Prostate gland (tissue), 2 donors: ENCODE measurements around the gene PUM2.

GRCh38 chr2:18311699-18311898, 248.9 kb downstream of the RDH14 start:
- PRO-cap: no peak
- RAMPAGE, long total RNA, 2 experiments: no peak in any of the 2 experiments

DNA sequence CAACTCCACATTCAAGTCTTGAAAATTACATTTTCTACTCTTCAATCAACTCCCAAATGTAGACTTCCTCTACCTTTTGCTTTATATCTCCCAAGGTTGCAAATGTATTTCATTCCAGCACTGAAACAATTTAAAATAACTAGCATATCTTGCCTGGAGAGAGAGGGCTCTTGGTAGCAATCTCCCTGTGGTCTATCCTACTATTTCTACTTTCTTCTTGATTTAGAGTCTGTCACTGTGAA, 58.6 kb upstream of the NT5C1B start:
- PRO-cap: no peak
- RAMPAGE, long total RNA, 2 experiments: no peak in any of the 2 experiments

DNA sequence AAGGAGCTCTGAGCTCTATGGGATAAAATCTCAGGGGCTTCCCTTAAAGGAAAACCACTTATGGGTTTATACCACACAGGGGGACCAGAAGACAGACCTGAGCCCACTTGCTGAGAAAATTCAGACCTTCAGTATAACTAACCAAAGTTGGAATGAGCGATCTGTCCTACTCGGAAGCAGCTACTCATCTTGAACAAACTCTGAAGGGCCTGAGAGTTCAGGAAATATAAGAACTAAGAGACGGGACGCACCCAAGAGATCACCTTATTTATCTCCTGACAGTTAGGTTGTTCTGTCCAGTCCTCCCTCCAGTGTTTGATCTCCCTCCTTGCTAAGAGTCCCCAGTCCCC, 239.1 kb upstream of the OSR1 start:
- PRO-cap: no peak
- RAMPAGE, long total RNA, 2 experiments: no peak in any of the 2 experiments

DNA sequence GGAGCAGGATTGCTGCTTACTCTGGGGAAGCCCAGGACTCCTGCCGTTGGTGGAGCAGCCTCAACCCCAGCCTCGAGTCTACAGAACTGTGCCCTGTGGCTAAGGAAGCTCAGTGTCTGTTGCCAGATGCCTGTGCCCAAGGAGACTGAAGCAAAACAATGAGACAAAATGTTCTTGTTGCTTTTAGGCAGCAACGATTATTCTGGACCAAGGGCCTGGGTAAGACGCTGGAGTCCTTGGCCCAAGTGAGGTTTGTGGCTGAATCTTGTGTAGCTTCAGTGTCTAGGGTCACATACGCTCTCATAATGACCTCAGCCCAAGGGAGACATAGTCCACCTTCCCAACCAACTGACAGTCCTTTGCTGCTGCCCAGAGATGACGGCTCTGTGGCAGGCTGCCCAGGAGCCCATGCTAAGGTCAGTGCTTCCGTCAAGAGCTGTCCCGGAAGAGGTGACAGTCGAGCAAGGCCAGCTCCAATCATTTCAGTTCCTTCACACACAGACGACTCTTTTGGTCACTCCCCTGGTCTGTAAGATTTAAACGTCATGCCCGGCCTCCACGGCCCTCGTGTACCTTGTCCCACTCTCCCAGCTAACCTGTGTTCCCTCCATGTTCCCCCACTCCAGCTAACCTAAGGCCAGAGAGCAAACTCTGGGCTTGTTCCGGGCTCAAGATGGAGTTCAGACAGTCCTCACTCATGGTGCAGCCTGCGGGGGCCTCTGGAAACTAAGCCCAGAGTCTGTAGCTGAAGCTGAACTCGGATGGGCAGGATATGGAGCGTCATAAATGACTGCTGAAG, 223.7 kb downstream of the TTC32 start:
- PRO-cap: no peak
- RAMPAGE, long total RNA, 2 experiments: no peak in any of the 2 experiments

- PRO-cap: no peak
- RAMPAGE, long total RNA, 2 experiments: no peak in any of the 2 experiments
Observed at GRCh38 chr2:19988976-19989982, 626 bp downstream of the WDR35 start.

- PRO-cap: no peak
- RAMPAGE, long total RNA, 2 experiments: no peak in any of the 2 experiments
Observed at GRCh38 chr2:20109032-20109569, 57.7 kb upstream of the LAPTM4A start.

DNA sequence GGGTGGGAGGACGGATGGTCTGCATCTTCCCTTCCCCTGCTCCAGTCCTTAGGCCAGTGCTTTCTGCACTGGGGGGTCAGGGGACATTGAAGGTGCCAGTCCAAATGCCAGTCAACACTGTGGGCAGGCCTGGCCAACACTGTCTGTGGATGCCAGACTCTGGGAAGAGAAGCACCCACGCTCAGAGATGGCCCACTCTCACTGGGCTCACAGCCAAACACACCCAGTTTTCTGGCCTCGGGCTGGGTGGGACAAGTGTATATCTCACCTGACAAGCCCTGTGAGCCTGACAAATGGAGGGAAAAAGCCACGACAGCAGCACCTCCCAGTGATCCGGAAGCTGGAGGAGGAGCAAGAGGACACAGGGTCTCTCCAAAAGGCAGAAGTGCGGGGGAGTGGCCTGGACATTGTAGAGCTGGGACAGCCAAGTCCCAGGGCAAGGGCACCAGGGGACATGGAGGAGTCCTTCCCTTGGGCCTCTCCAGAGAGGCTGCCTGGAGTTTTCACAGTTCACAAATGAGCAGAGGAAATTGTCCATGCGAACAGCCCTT, 79.3 kb downstream of the SDC1 start:
- PRO-cap: no peak
- RAMPAGE, long total RNA, 2 experiments: no peak in any of the 2 experiments

GRCh38 chr2:20197893-20198489, 26.9 kb downstream of the SDC1 start:
- PRO-cap: unidirectional peak, plus-strand start at chr2:20198361
- RAMPAGE, long total RNA, 2 experiments: no peak in any of the 2 experiments

DNA sequence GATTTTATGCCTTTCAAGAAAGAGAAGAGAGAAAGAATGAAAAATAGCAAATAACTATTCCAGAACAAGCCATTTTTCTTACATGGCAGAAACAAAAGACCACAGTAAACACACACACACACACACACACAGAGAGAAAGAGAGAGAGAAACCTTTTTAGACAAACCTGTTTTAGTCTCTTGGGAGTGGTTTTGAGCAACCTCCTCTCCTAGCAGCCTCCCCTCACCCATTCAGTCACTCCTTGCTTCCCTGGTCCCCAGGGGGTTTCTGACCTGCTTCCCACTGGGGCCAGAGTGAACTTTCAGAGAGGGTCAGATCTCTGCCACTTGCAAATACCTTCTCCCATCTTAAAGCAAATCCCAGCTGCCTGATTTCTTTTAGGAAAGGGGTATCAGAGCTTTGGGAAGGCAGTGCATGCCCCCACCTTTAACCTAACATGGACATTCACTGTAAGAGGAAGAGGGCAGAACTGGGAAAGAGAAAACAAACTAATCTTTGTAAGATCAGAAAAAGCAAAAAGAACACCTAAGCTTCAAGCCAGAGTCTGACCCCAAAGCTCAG, 2.9 kb downstream of the SDC1 start:
- PRO-cap: unidirectional peak, plus-strand start at position 174 of the sequence
- RAMPAGE, long total RNA, 2 experiments: no peak in any of the 2 experiments

- PRO-cap: no peak
- RAMPAGE, long total RNA, 2 experiments: no peak in any of the 2 experiments
Observed at GRCh38 chr2:20312117-20312459, 38.6 kb downstream of the PUM2 start.

GRCh38 chr2:20330566-20331284, 19.9 kb downstream of the PUM2 start:
- PRO-cap: no peak
- RAMPAGE, long total RNA, 2 experiments: no peak in any of the 2 experiments

- PRO-cap: bidirectional peak, plus-strand start at chr2:20351073, minus-strand start at chr2:20350849
- RAMPAGE, long total RNA, 2 experiments: start-site peak on the minus strand in 2 of 2 experiments, at chr2:20350634-20351003 at its widest, 20 to 48 reads per replicate
Observed at GRCh38 chr2:20350480-20351220, at the start of gene PUM2. TSS of gene PUM2 (minus strand) at chr2:20350844.

- PRO-cap: bidirectional peak, plus-strand start at chr2:20356325, minus-strand start at chr2:20356224
- RAMPAGE, long total RNA, 2 experiments: no peak in any of the 2 experiments
Observed at GRCh38 chr2:20355991-20356437, 5.4 kb upstream of the PUM2 start.

GRCh38 chr2:20428289-20428743, 18.6 kb upstream of the RHOB start:
- PRO-cap: no peak
- RAMPAGE, long total RNA, 2 experiments: no peak in any of the 2 experiments

DNA sequence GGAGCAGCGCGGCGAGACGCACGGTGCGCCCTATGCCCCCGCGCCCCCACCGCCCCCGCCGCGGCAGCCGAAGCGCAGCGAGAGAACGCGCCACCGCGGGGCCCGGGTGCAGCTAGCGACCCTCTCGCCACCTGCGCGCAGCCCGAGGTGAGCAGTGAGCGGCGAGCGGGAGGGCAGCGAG, 259 bp downstream of the RHOB start:
- PRO-cap: no peak
- RAMPAGE, long total RNA, 2 experiments: no peak in any of the 2 experiments

- PRO-cap: no peak
- RAMPAGE, long total RNA, 2 experiments: start-site peak on the plus strand in 2 of 2 experiments, at chr2:20448143-20448740 at its widest, 20 to 40 reads per replicate
Observed at GRCh38 chr2:20447982-20448900, 1.4 kb downstream of the RHOB start.

DNA sequence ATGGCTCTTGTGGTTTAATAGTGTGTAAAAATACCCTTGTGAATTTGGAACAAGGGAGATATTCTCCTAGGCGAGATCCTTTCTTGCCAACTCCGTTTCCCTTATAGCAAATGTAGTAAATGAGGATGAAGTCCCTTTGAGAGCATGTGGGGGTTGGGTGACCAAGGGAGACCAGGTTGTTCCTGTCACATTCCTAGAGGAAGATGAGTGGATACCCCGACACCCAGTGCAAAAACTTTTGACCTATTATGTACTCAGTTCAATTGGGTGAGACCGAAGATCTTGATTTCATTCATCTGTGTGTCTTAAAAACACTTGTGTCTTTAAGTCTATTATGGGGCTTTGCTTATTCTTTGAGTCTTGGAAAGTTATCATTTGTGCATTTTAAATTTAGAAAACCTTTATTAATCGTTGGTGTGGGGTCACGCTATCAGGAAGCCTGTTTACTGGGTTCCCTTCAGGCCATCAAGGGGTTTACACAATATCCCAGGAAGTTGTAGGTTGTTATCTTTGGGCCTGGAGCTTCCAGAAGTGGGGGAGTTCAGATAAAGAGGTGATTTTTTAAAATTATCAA, 2.7 kb downstream of the RHOB start:
- PRO-cap: bidirectional peak, plus-strand start at position 402 of the sequence, minus-strand start at position 103 of the sequence
- RAMPAGE, long total RNA, 2 experiments: no peak in any of the 2 experiments

DNA sequence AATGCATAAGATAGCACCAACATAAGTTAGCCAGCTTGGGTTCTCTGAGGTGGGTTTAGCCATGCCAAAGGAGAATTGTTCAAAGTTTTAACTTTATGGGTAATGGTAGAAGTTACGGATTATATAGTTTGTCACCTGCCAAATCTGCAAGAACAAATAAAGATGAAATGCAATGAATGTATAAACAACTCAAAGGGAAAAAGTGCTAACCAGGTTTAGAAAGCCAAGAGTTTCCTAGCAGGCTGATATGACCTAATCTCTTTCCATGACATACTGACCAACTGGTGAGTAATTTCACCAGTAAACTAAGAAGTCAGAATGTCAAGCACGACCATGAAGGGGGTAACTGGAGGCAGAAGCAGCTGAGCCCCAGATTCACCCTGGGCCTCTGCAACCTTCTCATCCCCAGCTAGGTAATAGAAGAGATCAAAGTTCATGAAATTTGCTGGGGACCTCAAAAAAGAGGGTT, 10.1 kb downstream of the RHOB start:
- PRO-cap: no peak
- RAMPAGE, long total RNA, 2 experiments: no peak in any of the 2 experiments

DNA sequence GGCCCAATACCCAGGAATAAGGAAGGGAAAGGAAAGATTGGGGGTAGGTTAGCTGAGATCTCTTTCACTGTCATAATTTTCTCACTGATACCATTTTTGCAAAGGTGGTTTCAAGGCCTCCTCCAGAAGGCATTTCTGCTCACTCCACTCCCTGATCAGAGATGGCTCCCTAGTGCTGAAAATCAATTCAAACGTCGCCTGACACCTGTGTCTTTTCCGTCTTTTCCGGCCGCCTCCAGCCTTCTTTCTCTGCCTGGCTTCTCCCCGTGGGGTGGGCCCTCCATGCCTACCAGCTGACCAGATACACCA, 90.9 kb downstream of the RHOB start:
- PRO-cap: no peak
- RAMPAGE, long total RNA, 2 experiments: no peak in any of the 2 experiments

DNA sequence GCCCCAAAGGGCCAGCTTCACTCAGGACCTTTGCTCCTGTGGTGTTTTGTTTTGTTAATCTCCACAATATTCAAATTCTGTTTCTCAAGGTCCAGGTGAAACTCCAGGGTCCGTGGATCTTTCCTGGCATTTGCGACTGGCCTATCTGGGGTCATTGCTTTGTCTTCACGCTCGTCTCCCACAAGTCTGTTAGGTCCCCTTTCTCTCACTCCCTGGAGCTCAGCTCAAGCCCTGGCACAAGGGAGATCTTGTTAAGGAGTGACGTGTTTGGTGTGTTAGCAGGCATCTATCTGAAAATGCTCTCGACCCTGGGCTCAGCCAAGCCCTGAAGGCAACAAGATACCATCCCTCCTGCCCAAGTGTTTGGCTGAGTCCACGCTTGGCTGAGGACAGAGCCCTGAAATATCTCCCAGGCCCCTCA, 91.3 kb downstream of the RHOB start:
- PRO-cap: no peak
- RAMPAGE, long total RNA, 2 experiments: no peak in any of the 2 experiments